ReNcell CX (cell line): ENCODE measurements around a stretch of chr16.

GRCh38 chr16:72983645-72984598 is 64.0 kb downstream of the ZFHX3 start:
- PRO-cap = no peak

GRCh38 chr16:72989390-72990858 is 58.0 kb downstream of the ZFHX3 start:
- PRO-cap = bidirectional peak, plus-strand start at chr16:72990239, minus-strand start at chr16:72990034

GRCh38 chr16:73017273-73017975 is 30.5 kb downstream of the ZFHX3 start:
- PRO-cap = no peak

DNA sequence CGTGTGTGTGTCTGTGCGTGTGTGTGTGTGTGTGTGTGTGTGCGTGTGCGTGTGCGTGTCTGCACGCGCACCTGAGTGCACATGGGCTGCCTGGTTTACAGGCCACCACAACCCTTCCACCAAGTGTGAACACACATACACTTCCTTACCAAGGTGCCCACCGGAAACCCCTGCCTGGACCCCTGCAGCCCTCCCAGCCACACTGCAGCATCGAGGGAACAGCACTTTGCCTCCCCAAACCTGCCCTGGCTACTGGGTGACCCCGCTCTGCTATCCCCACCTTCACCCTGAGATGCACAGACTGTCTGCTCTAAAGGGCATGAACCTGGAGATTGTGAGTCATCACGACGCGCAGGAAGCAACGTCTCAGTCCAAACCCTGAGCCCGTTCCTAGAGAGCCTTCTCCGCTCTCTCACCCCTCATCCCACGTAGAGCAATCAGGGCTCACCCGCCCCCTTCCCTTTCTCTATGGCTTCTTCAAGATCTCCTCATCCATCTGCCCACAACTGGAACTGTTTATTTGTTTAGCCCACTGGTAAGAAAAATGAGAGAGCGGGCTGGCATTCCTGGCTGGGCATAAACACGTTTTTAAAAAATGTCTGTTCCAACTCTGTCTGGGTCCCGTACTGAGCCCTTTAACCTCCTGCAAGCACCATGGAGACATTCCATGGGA is 28.5 kb downstream of the ZFHX3 start:
- PRO-cap = no peak

DNA sequence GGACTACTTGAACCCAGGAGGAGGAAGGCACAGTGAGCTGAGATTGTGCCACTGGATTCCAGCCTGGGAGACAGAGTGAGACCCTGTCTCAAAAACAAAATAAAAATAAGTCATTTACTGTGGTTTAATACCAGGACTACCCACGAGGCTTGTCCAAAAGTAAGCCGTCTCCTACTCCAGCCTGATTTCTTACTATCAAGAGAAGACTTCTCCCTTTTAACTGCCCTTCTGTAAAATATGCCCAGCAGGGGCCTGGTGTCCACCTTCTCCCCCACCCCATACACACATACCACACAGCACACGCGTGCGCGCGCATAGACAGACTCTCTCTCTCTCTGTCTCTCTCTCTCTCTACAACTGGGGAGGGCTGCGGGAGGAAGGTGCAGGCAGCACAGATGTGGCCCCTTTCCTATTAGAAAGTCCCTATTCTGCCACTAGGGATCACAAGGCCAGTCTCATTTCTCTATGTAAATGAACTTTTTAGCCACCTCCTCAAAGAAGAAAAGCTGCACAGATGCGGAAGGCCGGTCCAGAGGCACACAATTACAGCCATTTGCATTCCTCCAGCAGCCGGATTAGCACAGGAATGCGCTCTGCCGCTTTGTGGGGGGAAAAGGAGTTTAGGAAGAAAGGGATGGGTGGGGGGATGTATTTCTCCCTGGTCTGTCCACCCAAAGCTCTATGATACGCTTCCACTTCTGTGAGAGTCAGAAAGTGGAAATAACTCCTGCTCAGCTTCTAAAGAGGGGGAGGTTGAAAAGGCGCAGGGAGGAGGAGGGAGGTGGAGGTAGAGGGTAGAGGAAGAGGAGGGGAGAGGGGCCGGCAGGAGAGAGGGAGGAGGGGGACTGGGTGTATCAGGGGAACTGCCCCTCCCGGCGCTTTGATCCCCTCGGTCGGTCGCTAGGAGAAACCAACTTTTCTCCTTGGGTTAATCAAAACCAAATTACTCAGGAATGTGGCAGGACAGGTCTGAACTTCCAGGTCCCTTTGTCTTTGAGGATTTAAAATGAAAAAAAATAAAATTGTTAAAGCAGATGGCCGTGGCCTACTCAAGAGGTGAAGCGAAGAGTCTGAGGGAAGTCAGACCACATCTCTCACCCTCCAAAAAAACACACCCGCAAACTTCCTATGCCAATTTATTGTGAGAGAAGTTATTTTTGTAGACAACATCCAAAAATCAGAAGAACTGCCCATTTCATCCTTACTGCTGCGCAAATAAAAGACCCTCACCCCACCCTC is 11.7 kb downstream of the ZFHX3 start:
- PRO-cap = no peak

DNA sequence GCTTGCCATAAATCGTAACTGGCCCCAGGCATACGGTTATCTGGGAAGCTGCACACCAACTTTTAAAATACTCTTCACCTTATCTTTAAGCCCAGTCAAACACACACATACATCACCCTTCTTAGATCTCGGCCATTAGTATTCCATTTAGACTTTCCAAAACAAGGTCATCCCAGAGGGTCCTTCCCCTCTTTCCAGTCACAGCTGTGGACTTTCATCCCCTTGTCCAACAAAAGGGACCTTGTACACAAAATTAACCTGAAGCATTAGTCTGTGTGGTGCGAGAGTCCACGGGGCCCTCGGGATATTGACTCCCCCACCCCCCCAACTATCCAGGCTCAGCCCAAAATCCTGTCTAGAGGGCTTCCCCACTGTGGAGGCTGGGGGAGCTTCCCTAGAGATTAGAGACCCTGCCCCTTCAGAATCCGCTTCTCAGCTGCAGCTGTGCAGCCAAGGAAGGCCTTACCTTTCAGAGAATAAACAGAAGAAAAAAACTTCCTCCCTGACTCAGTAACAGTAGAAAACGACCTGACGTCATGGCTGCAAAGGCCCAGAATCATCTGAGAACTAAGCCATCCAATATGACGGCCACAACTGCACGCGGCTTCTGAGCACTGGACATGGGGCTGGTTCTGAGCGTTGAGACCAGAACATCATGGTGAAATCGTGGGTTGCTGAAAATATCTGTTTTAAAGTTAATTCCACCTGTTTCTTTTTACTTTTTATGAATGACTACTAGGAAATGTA is 9.8 kb downstream of the ZFHX3 start:
- PRO-cap = no peak

- PRO-cap = no peak
Observed at GRCh38 chr16:73171939-73172973, 124.3 kb upstream of the ZFHX3 start.

DNA sequence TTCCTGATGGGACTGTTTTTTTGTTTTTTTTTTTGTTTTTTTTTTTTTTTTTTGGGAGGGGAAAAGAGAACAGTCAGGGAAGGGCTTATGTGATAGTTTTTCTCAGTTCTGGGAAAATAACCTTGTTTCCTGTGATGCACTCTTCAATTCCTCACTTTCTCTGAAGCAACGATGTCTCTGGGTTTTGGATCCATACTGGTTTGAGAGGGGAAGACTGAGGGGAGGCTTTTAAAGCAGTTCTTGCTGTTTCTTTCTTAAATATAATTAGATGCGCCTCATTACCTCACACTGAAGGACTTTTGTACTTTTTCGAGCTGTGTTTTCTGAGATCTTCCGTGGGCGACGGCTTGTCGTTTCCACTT is 125.0 kb upstream of the ZFHX3 start:
- PRO-cap = no peak

DNA sequence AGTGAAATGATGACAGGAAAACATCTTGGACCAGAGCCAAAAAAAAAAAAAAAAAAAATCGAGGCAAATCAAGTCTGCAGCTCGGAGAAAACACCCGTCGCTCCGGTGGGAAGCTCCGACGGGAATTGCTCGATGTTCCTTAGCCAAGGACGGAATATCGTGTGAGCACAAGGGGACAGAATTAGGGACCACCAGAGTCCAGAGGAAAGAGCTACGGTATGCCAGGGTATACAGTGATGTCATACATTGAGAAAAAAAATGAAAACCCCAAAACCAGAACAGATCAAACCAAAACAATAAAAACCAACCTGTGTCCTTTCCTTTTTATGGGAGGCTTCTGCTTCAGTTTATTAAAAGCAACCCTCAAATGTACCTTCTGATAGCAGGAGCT is 185.1 kb upstream of the ZFHX3 start:
- PRO-cap = no peak

GRCh38 chr16:74296932-74297407 is 356 bp downstream of the PSMD7 start:
- PRO-cap = no peak

- PRO-cap = no peak
Observed at GRCh38 chr16:74465653-74466019, 44.4 kb upstream of the CLEC18B start.

GRCh38 chr16:74479972-74480638 is 58.8 kb upstream of the CLEC18B start:
- PRO-cap = no peak

DNA sequence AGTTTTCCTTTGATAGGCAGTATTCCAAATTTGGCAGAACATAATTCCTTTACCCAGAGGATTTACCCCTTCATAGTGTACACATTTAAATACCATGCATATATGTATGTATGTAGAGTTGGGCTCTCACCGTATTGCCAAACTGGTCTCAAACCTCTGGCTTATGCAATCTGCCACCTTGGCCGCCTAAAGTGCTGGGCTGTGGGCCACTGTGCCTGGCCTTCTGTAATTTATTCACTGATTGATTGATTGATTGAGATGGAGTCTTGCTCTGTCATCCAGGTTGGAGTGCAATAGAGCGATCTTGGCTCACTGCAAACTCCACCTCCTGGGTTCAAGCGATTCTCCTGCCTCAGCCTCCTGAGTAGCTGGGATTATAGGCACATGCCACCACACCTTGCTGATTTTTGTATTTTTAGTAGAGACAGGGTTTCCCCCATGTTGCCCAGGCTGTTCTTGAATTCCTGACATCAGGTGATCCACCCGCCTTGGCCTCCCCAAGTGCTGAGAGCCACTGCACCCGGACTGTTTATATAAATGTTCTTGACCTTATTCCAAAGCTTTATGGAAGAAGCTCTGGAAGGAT is 14.9 kb downstream of the GLG1 start:
- PRO-cap = no peak

DNA sequence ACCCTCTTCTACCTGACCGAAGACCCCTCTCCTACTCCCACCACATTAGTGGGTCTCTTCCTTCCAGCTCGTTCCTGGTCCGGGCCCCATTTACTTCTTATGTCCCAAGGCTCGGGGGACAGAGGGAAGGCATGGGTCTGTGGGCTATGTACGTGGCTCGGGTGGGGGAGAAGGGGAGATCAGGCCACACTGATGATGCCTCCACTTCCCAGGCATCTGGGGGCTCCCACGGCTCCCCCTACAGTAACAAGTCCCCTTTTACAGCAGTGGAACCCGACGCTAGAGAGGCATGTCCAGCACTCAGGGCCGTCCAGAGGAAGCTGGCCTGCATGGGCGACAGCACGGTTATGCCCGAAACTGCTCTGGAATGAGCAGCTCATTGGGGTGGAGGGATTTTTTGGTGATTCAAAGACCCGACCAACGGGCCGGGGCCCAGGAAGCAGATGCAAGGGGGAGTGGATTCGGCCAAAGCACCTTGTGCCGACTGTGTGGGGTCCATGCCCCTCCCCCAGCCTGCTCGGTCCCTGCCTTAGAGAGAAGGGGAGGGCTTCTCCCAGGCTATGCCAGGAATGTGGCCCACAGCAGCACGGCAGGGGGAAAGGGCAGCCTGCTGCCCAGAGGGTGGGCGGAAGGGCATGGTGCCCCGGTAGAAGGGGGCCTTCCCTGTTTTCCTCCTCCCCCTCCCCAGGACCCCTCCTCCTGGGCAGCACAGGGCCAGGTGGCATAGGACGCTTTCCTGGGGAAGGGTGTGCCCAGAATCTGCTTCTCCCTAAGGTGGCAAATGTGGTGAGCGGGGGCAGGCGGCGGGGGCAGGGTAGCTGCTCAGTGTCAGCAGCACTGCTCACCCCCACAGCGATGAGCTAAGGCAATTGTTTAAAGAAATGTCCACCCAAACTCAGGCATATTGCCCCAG is 33.6 kb upstream of the MLKL start:
- PRO-cap = no peak

DNA sequence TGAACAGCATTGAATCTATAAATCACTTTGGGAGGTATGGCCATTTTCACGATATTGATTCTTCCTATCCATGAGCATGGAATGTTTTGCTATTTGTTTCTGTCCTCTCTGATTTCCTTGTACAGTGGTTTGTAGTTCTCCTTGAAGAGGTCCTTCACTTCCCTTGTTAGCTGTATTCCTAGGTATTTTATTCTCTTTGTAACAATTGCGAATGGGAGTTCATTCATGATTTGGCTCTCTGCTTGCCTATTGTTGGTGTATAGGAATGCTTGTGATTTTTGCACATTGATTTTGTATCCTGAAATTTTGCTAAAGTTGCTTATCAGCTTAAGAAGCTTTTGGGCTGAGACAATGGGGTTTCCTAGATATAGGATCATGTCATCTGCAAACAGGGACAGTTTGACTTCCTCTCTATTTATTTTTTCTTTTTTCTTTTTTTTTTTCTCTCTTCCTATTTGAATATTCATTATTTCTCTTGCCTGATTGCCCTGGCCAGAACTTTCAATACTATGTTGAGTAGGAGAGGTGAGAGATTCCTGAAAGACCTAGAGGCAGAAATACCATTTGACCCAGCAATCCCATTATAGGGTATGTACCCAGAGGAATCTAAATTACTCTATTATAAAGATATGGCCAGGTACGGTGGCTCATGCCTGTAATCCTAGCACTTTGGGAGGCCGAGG is 22.4 kb downstream of the WDR59 start:
- PRO-cap = no peak

GRCh38 chr16:74991549-74992595 is 6.9 kb upstream of the WDR59 start:
- PRO-cap = no peak

DNA sequence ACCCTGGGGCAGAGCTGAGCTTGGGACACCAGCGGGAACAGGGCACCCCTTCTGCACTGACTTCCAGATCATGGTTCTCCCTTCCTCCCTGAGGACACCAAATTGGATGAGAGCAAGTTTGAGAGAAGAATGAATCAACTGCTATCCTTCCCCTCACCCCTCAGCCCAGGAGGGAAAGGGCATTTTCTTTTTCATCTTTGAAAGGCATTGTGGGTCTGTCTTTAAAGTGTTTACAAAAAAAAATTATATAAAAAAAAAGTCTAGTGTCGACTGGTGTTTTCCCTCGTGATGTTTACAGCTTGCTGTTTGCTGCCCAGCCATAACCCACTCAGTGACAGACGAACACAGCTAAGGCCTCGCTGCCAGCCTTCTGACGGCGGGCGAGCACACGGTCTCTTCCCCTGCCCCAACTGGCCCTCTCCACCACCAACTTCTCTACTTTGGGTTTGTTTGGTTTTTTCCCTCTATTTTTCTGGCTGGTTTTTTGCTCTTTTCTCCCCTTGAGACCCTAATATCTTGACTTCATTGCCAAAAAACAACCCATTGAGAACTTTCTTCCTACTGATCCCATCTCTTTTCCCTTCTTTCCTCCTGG is 8.7 kb downstream of the LDHD start:
- PRO-cap = no peak

DNA sequence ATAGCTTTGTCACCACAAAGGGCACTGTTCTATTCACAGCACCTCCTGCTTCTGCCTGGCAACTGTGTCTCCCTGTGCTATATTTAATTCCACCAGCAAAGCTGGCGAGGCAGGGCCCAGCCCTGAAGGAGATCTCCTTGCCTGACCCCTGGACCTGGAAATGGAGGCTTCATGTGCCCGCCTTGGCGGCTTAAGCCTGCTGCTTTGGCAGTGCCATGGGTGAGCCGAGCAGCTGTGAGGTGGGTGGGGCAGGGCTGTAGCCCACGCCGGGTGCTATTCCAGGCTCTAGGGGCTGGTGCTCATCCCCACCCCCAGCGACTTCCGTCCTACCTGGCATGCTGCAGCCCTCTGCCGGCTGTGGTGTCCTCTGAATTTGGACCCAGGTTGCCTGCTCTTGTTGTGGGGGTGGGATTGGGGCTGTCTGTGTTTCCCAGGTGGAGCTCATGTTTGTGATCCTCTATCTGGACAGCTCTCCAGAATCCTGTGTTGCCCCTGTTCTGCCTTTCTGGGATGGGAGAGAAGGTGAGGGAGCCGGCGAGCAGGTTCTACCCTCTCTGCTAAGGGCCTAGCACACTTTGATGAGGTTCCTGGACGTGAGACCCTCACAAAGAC is 6.6 kb downstream of the LDHD start:
- PRO-cap = unidirectional peak, minus-strand start at position 156 of the sequence

- PRO-cap = no peak
Observed at GRCh38 chr16:75120200-75120657, 3.6 kb upstream of the LDHD start.

DNA sequence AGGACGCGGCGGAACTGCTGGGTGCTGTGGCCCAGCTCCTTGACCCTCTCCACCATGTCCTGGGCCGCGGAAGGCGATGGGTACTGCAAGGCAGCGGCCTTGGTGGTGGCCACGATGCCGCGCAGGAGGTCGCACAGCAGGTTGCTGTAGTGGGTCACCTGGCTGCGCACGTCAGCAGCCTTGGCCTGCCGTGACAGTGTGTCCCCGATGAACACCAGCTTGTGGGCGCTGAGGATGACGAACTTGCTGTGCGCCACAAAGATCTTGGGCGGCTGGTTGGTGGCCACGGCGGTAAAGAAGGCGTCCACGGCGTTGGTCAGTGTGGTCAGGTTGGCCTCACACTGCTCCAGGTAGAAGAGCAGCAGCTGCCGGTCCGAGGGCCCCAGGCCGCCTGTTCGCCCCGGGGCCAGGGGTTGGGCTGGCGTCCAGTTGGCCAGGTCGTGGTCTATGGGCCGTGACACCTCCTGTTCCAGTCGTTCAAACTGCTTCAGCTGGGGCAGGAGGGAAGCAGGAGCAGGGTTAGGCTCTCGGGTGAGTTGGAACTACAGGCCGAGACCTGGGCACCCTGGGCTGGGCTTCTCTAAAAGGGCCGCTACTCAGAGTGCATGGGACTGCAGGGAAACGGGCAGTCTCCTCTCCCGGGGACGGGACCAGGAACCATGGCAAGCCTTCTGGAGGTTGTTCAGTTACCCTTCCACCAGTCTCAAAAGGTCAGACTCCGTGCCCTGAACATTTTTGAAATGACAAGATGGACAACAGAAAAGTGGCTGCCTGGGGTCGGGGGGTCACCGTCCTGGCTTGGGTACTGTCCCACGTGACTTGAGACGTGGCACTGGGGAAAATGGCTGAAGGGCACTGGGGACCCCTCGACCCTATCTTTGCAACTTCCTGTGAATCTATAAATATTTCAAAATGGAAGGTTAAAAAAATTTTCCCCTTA is 11.0 kb downstream of the CTRB1 start:
- PRO-cap = no peak